ENCODE data around the genes ZNF577 and ZNF841.

DNA sequence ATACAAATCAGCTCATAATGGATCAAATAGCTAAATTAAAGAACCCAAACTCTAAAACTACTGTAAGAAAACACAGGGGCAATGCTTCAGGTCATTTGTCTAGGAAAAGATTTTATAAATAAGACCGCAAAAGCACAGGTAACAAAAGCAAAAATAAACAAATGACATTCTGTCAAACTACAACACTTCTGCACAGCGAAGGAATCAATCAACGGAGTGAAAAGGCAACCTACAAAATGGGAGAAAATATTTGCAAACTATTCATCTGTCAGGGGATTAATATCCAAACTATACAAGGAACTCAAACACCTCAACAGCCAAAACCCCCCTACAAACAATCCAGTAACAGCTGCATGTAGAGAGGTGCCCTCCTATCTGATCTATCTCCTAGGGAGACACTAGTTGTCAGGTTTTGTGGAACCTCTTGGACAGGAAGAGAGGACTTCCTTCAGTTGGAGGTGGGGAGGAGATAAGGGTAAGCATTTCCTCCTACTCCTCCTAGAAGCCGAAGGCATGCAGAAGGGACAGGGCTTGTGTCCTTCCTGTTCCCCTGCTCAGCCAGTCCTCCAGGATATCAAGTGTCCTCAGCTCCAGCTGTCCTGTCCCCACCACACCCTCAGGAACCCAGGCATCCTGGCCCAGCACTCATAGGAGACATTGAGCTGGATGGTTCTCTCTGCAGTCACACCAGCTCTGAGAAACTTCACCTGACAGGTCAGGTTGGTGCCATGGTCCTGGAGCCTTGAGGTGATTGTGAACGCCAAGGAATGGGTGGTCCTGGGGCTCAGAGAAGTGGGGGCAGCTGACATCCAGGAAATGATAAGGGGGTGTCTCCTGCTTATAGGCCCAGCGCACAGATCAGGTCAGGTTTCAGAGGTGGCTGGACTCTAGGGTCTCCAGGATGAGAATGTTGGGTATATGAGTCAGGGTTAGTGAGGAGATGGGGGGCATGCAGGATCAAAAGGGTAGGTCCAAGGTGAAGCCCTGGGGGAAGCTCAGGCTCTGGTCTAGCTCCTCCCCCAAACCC lies 9.8 kb upstream of the SIGLEC8 start:
- PRO-cap: no peak

GRCh38 chr19:51507022-51507504 lies 5.5 kb upstream of the SIGLEC12 start:
- PRO-cap: no peak

- PRO-cap: no peak
Observed at GRCh38 chr19:51572328-51572739, 1.3 kb downstream of the ZNF175 start.

DNA sequence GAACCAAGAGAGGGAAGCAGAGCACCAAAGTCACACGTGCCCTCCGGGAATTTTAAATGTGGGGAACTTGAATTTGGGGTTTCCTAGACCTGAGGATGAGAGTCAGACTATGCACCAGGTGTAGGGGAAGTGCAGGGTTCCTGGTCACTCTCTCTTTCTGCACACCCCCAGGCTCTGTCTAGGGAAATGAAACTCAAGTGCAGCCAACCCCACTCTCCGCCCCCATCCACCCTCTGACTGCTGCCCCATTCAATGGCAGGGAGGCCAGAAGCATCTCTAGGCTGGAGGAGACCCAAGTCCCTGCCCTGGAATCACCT lies 4.5 kb upstream of the SIGLEC14 start:
- PRO-cap: no peak

DNA sequence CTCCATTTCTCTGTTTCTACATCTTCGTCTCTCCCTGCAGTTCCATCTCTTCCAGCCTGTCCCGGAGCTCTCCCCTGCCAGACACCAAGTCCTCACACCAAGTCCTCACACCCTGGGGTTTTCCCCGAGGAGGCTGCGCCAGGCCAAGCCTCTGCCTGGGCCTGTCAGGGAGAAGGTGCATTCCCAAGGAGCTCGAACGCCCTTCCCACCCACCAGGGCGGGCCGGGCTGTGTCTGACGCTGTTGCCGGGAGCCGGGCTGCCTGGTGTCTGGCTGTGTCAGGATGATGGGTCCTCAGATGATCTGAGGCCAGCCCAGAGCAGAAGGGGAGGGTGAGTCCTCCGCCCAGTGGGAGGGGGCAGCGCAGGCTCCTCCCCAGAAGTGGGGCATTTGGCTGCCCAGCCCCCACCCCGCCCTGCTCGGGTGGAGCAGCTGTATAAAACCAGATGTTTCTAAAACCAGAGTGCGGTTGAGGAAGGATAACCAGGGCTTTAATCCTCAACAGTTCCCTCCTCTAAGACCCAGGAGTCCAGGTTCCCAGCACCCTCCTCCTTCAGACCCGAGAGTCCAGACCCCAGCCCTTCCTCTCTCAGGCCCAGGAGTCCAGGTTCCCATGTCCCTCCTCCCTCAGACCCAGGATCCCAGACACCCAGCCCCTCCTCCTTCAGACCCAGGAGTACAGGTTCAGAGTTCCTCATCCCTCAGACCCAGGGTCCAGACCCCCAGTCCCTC lies 2.4 kb upstream of the HAS1 start:
- PRO-cap: unidirectional peak, plus-strand start at position 465 of the sequence

DNA sequence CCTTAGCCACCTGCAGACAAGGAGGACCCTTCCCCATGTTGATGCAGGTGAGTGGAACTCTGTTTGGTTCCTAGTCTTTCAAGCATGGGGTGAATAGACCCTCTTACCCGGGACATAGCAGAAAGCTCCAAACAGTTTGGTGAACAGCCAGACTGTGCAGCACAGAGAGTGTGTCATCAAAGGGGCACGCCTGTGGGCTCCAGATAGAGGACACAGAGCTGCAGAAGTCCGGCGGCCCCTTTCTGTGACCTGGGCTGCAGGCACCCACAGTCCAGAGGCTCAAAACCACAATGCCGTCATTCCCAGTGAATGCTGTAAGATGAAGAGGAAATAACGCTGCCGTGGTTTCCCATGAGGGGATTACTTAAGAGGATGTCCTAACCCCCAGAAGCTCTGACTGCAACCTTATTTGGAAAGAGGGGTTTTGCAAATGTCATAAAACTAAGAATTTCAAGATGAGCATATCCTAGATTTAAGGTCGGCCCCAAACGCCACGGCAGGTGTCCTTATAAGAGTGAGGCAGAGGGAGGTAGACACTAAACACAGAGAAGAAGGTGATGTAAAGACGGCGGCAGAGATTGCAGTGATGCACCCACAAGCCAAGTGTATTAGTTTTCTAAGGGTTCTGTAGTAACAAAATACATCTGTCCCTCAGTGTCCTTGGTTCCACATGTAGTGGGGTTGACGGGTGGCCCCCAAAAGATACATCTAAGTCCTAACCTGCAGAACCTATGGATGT lies 12.3 kb upstream of the HAS1 start:
- PRO-cap: no peak

DNA sequence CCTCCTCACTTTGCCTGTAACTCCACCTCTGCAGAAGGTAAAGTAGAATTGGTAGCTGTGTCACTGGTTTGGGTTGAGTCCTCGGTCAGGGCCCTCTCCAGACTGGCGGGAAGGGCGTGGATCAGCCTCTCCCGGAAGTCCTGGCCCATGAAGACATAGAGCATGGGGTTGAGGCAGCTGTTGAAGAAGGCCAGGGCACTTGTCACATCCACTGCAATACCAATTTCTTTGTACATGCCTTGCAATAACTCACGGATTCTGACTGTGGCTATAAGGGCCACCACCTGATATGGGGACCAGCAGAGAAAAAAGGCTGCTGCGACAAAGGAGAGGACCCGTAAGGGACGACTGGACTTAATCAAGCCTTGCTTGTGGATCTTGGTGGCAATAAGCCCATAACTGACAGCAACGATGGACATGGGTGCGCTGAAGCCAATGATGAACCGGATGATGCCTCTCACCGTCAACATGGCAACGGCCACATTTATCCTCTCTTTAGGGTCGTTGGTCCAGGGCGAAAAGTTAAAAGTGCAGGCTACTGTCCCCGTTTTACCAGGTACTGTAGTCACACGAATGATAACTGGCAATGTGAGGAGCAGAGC lies 5.6 kb downstream of the FPR1 start:
- PRO-cap: no peak

DNA sequence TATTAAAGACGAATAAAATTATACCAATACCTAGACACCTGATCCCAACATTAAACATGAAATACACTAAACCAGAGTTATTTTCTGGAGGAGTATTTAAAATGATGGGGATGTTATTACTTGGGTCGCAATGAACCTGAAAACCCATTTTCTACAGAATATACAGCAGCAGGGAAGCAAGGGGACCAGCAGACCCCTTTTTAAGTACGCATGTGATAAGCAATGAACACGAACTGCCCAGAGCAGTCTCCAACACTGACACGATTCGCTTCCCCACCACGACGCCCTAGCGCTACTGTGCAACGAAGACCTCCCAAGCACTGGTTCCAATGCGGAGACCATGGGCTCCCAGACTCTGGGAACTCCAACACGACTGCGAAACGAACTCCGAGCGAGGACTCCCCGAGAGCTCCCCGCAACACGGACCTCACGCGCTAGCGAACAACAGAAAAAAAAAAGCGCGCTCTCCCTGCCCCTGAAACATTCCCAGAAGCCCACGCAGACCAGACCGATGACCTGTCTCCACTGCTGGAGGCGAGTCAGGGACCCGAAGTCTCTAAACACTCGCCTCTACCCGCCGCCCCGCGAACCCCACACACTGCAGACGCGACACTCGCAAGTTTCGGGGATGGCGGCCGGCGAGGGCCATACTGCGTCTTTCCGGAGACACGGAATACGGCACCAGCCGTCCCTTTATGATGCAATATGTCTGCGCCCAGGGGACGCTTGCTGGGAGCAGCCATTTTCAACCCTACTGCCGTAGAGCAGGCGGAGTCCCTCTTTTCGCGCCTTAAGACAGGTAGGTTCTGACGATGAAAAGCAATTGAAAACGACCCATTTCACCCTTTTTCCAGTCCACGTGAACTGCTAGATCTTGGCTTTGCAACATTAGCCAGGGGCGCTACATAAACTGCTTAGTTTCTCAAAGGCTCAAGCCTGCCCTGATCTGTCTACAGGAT lies at the start of gene ZNF577:
ZNF577 (minus strand) TSS at position 624 of the 959 bp plus-strand sequence.
- PRO-cap: bidirectional peak, plus-strand start at position 742 of the sequence, minus-strand start at position 624 of the sequence

DNA sequence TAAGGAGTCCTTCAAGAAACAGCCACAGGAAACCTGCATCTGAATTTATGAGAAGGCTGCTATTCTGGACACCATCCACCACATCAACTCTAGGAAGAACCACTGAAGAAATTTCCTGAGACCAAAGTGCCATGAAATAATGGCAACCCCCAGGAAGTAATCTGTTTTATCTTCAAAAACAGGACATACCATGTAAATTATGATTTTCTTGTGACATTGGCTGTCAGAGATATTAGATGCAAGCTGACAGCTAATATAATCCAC lies 12.9 kb downstream of the ZNF350 start:
- PRO-cap: no peak

DNA sequence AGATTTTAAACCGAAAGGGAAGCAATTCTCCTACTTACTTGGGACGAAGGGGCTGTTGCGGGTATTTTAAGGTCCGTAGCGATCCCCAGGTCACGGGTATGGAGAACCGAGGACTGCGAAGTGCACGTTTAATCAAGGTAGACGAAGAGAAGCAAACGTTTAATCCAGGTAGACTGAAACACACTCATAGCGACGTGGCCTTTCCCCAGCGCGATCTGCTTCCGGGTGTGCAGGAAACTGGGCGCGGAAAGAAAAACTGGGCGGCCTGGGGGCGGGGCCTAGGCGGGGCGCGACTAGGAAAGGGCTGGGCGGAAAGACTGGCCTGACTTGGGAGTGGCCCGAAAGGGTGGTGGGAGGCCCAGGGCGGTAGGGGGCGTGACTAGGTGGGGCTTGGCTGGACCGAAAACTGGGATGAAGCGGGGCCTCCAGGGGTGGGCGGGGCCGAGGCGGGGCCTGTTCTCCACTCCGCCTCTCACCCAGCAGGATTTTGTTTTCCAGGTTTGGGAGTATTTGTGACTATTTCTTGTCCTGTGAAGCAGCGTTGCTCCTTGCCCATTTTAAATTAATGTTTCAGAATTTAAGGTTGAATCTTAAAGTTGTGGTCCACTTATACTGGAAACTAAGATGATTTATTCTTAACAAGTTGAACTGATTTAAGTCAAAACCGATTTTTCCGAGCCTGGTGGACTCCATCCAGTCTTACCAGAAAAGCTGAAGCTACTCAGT lies at the start of gene ZNF841:
ZNF841 (minus strand) TSS at position 229 of the 726 bp plus-strand sequence.
- PRO-cap: unidirectional peak, minus-strand start at position 217 of the sequence

- PRO-cap: no peak
Observed at GRCh38 chr19:52199784-52200529, 10.1 kb downstream of the PPP2R1A start.

DNA sequence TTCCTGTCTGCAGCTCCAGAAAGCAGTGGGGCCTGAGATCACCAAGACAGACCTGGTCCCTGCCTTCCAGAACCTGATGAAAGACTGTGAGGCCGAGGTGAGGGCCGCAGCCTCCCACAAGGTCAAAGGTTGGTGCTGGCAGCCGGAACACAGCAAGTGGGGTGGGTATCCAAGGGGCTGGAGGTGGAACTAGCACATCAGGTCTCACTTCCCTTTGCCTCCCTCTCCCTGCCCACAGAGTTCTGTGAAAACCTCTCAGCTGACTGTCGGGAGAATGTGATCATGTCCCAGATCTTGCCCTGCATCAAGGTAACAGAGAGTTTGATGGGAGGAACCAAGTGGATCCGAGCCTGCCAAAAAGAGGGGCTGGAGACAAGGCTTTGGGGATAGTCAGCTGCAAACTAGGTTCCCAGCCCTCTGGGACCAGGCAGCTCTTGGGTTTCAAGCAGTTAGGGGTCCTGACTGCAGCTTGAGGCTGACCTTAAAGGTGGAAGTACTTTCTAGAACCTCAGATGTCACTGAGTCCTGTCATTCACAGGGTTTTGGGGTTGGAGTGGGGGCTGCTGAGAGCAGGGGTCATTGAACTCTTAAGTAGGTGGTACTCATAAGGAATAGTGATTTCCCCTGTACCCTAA lies 26.0 kb downstream of the PPP2R1A start:
- PRO-cap: no peak

DNA sequence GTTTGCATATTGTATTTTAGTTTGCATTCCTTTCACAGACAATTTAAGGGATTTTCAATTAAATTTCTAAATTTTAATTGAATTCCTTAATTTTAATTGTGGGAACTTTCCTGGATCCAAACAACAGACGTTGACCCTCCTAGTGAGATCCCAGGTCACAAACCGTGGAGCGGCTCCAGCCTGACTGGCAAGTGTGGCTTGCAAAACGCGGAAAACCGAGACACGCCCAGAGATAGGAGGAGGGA lies 217 bp upstream of the ZNF766 start:
- PRO-cap: bidirectional peak, plus-strand start outside the sequence, minus-strand start at position 186 of the sequence

DNA sequence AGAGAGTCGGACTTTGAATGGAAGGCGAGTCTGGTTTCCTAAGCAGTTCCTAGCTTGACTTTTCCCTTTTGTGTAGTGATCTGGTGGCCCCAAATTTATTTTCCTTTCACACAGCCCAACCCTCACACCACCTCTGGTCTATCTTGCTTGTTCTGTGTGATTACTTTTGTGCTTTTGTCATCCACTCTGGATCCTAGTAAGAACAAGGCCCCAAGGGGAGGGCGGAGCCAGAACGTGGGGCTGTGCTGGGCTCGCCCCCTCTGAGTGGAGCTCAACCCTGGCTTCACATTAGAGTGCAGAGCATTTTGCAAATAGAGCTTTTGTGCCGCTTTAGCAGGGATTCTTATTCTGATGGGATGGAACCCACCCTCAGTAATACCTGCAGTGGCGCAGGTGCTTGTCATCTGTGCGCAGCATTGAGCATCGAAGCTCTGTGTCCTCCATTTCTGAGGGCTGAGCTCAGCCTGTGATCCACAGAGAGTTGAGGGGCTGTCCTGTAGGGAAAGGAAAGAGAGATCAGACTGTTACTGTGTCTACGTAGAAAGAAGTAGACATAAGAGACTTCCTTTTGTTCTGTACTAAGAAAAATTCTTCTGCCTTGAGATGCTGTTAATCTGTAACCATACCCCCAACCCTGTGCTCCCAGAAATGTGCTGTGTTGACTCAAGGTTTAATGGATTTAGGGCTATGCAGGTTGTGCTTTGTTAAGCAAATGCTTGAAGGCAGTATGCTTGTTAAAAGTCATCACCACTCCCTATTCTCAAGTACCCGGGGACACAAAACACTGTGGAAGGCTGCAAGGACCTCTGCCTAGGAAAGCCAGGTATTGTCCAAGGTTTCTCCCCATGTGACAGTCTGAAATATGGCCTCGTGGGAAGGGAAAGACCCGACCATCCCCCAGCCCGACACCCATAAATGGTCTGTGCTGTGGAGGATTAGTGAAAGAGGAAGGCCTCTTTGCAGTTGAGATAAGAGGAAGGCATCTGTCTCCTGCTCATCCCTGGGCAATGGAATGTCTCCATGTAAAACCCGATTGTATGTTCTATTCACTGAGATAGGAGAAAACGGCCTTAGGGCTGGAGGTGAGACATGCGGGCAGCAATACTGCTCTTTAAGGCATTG lies 32.1 kb downstream of the ZNF578 start:
- PRO-cap: no peak

DNA sequence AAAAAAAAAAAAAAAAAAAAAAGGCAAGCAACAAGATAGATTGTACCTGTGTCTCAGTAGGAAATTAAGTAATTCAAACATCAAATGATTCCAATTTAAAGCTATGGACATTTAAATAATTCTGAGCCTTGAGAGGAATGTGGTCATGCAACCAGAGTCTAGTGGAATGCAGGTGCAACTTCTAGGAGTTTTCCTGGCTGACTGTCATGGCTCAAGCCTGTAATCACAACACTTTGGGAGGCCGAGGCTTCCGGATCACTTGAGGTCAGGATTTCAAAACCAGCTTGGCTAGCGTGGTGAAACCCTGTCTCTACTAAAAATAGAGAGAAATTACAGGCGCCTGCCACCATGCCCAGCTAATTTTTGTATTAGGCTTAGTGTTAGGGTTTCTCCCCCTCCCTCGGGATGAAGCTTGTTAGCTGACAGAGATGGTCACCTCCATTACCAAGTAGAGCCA lies 6.4 kb downstream of the ZNF808 start:
- PRO-cap: no peak

- PRO-cap: no peak
Observed at GRCh38 chr19:52536440-52536958, 9.0 kb downstream of the ZNF808 start.

- PRO-cap: no peak
Observed at GRCh38 chr19:52638654-52639149, 51.6 kb downstream of the ENSG00000269825 start.

- PRO-cap: no peak
Observed at GRCh38 chr19:52892937-52893451, 4.4 kb downstream of the ZNF320 start.

GRCh38 chr19:52944886-52945589 lies 17.6 kb downstream of the ZNF816 start:
- PRO-cap: unidirectional peak, minus-strand start at chr19:52945298

DNA sequence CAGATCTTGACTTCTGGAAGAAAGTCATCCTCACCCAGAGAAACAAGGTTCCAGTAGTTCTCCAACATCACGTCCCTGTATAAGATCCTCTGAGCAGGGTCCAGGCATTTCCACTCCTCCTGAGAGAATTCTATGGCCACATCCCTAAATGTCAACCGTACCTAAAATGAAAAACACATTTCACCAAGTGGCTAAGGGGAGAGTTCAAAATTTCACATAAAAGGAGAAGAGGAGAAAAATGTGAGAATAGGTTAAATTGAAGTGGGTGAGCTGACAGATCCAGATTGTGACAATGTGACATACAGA lies 28.2 kb downstream of the ZNF160 start:
- PRO-cap: no peak